Placental pericyte (primary cell): ENCODE results near the gene LLPH.

DNA sequence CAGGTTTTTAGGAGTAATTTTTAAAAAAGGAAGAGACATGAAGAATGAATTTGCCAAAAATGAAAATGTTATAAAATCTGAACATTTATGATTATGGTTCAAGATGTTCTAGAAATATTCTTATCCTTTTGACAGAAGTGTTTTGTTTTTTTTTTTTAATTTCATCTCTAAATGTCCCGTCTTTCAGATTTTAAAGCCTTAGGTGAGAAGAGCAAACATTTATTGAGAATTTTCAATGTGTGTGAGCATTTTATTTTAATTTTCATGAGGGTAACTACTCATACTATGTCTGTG is 12.3 kb downstream of the LEMD3 start:
- CAGE, long polyA plus RNA: no peak

DNA sequence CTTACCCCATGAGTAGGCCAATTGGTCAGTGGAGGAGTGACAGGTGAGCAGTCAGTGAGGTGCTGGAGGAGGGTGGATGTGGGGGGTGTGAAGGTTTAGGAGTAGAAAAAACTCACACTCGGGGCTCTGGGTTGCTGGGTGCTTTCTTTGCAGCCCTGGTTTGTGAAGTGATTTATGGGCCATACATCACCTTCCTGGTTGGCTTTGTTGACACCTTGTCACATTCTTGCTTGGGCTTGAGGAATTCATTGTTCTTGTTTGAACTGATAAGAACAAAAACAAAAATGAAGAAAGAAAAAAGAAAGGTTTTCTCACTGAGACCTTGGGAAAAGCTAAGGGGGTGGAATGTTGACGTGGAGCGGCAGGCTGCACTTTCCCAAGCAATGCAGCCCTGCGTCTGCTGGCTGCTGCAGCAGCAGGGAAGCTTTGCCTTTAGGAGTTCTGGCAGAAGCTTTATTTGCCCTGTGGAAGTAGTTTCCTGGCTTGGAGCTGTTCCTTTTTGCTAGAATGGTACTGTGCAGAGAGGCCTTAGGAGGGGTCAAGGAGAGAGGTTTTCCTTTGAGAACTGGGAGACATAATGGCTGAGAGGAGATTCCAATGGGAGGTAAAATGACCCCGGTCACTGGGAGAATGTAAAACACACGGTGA is 52.7 kb downstream of the HMGA2 start:
- CAGE, long polyA plus RNA: no peak

DNA sequence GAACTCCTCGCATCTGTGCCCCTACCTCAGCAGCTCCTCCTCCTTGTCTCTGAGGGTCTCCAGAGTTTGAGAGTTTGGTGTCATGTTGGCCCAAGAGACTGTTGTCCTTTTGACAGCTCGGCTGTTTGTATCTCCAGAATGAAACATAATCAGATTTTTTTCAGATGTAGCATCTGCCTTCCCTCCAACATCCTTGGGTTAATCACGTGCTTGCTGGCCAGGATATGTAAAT is 56.8 kb downstream of the HMGA2 start:
- CAGE, long polyA plus RNA: no peak

DNA sequence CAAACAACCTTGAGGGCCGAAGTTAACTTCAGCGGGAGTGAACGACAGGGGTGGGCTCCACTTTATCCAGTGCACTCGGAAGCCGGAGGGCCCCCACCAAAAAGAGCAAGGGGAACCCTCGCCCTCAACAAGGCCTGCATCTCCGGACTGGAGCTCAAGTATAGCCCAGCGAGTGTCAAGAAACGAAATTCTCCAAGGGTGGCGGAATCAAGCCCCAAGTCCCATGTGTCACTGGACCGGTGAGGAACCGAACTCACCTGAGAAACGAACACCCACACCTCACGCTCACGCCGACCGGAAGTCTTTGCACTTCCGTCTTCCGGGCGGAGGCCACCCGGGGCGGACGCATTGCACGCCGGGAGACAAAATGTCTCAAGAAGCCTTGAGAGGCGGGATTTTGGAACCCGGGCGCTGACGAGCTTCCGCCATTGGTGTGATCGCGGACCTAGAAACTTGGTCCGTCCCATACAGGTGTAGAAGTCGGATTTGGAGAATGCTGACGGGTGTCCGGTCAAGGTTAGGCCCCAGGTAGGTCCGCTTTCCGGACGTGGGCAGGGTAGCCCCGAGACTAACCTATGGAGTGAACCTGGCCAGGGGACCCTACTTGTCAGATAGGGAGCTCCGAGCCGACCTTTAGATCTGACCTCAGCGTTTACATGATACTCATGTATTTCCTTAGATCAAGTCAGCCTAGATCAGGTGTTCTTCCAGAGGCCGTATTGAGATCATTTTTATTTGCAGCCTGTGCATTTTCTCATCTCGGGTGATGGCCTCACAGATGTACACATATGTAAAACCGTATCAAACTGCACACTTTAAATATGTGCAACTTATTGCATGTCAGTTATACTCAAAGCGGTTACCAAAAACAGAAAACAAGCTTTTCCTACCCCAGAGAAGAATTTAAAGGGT is at the start of gene LLPH:
Gene LLPH (minus strand): TSS at position 303 of the 912 bp plus-strand sequence.
- CAGE, long polyA plus RNA: no peak

DNA sequence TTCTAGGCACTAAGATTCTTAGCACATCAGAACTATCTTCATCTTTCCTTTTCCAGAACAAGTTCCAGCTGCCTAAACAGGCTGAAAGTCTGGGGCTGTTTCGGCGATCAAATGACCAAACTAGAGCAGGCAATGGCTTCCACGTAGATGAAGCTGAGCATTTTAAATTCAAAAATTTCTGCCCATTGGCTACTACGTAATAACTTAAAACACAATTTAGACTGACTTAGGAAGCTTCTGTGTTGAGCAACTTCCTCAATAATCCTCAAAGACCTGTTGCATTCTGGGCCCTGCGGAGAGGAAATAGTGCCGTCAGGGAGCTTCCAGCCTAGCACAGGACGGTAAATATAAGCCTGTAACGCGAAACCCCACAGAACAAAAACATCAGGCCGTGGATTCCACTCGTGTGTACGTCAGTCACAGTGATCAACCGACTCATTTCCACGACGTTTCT is 705 bp downstream of the TMBIM4 start:
- CAGE, long polyA plus RNA: no peak

- CAGE, long polyA plus RNA: no peak
Measured at GRCh38 chr12:66190417-66191213, 1.6 kb downstream of the IRAK3 start.

- CAGE, long polyA plus RNA: no peak
Measured at GRCh38 chr12:66236138-66236969, 47.3 kb downstream of the IRAK3 start.

DNA sequence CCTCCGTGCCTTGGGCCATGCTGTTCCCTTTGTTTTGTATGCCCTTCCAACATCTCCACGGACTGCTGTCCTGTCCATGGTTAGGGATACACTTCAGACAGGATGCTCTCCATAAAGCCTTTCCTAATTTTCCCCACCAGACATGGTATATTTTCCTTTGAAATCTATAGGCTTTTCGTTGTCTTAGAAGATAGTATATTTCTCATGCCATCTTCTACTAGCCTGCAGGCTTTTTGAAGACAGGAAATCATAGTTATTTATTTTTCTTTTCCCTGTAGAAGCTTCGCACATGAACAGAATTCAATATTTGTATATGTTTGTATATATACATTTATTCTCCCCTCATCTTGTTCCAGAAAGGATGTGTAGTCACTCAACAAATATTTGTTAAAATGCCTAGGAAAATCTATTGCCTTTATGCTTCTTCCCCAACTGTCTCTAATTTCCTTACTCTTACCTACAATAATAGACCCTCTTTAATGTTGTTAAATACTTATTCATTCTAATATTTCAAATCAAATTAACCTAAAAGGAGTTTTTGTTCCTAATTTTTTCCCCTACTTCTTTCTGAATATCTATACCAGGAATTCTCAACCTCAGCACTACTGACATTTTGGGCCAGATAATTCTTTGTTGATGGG is 237.1 kb upstream of the CAND1 start:
- CAGE, long polyA plus RNA: no peak

DNA sequence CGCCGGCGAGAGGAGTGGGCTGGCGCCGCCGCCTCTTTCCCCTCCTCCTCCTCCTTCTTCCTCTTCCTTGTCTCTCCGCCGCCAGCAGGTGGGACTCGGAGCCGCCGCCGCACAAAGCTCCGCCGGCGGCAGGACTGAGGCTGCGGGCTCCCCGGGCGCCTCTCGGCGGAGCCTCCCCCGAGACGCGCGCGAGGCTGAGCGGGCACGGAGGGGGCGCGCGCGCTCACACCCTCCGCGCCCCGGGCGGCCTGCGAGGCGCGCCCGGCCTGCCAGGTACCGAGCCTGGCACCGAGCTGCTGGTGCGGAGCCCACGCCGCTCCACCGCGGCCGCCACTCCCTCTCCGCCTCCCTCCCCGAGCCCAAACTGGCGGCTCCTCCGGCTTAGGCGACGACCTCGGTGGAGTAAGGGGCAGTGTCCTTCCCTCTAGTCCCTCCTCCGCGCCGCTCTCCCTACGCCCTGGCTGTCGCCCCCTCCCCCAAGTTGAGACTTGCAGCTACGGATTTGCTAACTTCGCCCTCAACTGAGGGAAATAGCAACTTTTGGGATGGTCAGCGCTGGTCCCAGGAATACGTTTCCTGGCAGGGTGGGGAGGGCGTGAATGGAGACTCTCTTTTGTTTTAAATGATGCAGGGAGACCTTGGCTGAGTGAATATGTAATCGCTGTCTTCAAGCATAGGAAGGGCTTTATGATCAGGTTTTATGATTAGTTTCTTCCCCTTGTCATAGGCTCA is 199.5 kb upstream of the CAND1 start:
- CAGE, long polyA plus RNA: no peak

- CAGE, long polyA plus RNA: no peak
Measured at GRCh38 chr12:67284185-67284872, 15.2 kb downstream of the CAND1 start.

GRCh38 chr12:67647853-67648161 is 738 bp upstream of the DYRK2 start:
- CAGE, long polyA plus RNA: no peak

- CAGE, long polyA plus RNA: no peak
Measured at GRCh38 chr12:67674317-67675062, 25.9 kb downstream of the DYRK2 start.

GRCh38 chr12:67747674-67748424 is 99.3 kb downstream of the DYRK2 start:
- CAGE, long polyA plus RNA: no peak

GRCh38 chr12:67797133-67797542 is 148.6 kb downstream of the DYRK2 start:
- CAGE, long polyA plus RNA: no peak

DNA sequence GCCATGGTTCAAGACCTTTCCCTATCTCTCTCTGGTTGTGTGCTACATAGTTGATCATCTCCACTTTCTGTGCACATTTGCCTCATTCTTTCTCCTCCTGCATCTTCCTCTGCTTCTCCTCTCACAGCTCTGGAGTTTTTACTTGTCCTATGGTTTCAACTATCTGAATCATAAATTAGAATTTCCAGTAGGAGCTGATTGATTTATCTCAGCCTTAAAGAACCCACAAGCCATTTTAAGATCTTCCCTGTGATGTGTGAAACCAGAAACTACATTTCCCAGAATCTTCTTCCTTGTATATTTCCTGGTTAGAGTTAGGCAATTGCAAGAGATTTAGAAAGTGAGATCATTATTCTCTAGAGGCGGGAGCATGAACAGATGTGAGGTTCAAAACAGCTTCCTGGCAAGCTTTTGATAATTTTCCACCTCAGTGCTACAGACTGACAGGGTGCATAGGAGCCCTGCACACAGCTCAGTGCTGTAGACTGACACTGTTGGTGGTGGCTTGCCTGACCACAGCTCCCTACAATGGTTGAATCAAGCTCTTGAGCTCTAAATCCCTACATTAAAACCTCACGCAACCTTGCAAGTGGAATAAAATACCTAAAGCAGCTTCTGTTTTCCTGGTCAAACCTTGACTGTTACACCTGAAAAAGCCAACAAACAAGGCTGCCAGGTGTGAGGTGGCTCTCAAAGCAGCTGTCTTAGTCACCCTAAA is 21.4 kb upstream of the IFNG start:
- CAGE, long polyA plus RNA: no peak

DNA sequence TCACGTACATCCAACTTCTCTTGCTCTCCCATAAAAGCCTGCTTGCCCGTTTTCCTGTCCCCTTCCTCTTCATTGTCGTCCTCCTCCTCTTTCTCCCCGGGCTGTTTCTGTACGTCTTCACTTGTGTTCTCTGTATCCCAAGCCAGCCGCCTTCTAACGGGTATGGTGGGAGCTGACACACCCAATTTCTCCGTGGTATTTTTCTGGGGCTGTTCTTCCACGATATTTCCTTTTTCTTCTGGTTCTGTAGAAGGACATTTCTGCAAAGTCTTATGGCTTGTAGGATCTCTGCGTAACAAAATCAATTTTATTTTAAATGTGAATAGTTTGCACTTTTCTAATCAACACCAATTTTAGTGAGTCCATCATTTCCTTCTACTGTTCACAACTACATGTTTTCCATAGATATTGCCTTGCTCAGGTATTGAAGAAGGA is 17.2 kb downstream of the MDM1 start:
- CAGE, long polyA plus RNA: no peak

GRCh38 chr12:68625342-68625844 is 14.7 kb downstream of the RAP1B start:
- CAGE, long polyA plus RNA: no peak

- CAGE, long polyA plus RNA: no peak
Measured at GRCh38 chr12:68628788-68629373, 18.2 kb downstream of the RAP1B start.

- CAGE, long polyA plus RNA: no peak
Measured at GRCh38 chr12:68634007-68635105, 23.7 kb downstream of the RAP1B start.

DNA sequence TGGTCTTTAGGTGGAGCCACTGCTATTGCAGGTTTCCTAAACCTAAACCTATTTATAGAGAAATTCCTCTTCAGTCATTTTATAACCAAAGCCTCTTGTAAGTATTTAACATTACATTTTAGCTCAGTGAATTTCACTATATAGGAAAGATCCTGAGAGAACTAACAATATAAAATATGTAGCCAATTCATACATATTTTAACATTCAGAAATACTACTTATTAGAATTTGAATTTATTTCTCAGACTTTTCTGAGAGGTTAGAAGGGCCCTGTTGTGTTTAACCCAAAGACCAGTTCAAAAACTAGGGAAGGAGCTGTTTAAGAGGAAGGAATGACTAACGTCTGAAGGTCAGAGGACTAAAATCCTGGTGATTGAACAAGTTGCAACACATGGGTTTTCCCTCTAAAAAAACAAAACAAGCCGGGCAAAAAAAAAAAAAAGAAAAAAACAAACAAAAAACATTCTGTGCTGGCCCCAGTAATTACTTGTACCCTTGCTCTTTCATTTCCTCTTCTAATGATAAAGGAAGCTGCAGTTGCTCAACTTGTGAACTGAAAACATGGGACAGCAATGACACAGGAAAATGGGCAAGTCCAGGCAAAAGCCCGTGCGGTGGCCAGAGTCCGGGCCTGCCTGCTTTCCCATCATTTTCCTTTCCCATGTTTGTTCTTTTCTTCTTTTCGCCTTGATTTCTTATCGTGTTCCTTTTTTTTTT is 20.7 kb upstream of the MDM2 start:
- CAGE, long polyA plus RNA: no peak